ENCODE measurements around a stretch of chr1.

- PRO-cap, 3 experiments = no peak in any of the 3 experiments
- RAMPAGE, long total RNA = no peak
- RRBS, 2 experiments = no CpG with 5 or more reads among the region's 6 CpGs
Observed at GRCh38 chr1:180217385-180217793, 12.7 kb upstream of the LHX4 start.

DNA sequence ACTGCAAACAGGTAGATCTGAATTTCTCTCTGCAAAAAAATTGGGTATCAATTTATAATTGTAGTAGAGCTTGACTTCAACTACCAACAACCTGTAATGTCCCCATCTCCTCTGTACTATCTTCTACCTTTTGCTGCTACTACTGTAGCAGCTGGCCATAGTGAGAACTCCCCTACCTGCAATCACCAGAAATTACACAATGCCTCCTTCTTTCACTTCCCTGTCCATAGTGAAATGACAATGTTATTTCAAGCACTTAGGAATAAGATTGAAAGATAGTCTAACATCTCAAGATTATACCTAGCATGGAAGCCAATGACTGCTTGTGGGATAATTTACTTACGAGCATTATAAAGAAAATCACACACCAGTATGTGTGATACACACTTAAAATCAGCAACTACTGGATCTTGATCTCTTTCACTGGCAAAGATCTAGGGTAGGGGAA, 100.3 kb downstream of the ACBD6 start:
- PRO-cap, 3 experiments = no peak in any of the 3 experiments
- RAMPAGE, long total RNA = no peak
- RRBS, 2 experiments = no CpG with 5 or more reads among the region's 1 CpG

- PRO-cap, 3 experiments = peak in 1 of 3 experiments; most common plus-strand start chr1:180911785 (in 1)
- RAMPAGE, long total RNA = no peak
- RRBS, 2 experiments = no CpG with 5 or more reads among the region's 9 CpGs
Observed at GRCh38 chr1:180911529-180911870, 1.2 kb upstream of the KIAA1614 start.

- PRO-cap, 3 experiments = no peak in any of the 3 experiments
- RAMPAGE, long total RNA = no peak
- RRBS, 2 experiments = 2% methylated on average over 16 to 21 of the region's 61 CpGs
Observed at GRCh38 chr1:180912123-180912681, 495 bp upstream of the KIAA1614 start.

GRCh38 chr1:180917202-180917764, 4.6 kb downstream of the KIAA1614 start:
- PRO-cap, 3 experiments = no peak in any of the 3 experiments
- RAMPAGE, long total RNA = no peak
- RRBS, 2 experiments = no CpG with 5 or more reads among the region's 9 CpGs

DNA sequence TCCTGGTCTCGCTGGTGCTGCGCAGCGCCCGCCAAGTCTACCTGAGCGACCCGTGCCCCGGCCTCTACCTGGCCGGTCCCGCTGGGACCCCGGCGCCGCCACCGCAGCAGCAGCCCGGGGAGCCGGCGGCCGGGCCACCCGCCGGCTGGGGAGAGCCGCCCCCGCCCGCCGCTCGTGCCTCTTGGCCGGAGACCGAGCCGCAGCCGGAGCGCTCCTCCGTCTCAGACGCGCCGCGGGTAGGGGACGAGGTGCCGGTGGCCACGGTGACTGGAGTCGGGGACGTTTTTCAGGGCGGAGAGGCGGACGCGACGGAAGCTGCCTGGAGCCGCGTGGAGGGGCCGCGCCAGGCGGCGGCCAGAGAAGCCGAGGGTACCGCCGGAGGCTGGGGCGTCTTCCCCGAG, 503 bp downstream of the IER5 start:
- PRO-cap, 3 experiments = peak in 1 of 3 experiments; most common plus-strand start position 224 of the sequence (in 1)
- RAMPAGE, long total RNA = no peak
- RRBS, 2 experiments = 2 to 3% methylated on average over 26 of the region's 55 CpGs

DNA sequence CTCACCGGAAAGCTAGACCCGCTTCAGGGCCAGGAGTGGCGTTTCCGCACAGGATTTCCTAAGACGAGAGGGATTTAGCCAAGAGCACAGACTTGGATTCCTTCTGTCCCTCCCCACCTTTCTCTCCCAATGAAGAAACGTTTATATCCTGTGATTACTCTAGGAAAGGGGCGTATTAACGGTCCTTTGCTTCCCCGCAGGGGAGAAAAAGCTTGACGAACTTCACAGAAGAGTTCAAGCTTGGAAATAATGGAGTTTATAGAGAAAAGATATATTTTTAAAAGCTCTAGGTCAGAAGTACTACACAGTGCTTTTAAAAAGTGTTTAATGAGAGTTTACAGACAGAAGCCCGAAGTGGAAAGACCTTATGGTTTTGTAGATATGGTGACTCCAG, 1.8 kb downstream of the IER5 start:
- PRO-cap, 3 experiments = peak in 3 of 3 experiments; most common plus-strand start position 61 of the sequence (in 3)
- RAMPAGE, long total RNA = no peak
- RRBS, 2 experiments = no CpG with 5 or more reads among the region's 11 CpGs

DNA sequence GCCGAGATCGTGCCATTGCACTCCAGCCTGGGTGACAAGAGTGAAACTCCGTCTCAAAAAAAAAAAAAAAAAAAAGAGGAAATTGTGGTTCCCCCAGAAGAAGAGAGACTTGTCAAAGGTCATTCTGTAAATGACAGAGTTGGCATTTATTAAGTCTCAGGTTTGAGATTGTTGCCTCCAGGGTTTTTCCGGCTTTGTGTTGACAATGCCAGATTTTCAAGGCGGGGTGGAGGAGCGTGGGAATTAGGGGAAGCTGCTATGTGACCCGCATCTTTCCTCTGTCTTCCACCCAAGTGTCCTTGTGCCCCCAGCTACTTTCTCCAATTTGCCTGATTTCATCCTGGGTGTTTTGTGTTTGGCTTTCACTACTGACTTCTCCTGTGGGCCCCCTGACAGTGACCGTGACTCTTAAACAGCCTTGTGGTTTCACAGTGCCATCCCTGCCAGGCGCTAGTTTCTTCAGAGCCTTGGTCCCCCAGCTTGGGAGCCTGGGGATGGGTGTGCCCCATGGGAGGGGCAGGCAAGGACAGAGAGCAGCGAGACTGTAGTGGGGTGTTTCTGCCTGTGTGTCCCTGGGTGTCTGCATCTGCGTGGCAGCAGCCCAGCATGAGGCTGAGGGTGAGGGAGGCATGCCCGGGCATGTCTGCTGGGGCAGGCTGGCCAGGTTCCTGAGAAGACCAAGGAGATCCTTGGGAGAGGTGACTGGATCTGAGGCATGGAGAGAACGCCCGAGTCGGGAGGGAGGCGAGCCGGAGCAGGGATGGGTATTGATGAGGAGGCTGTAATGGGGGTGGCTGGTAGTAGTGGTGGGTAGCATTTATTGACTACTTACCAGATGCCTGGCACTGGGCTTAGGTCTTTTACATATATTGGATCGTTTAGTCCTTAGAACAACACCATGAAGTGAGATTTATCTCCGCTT, 46.3 kb downstream of the IER5 start:
- PRO-cap, 3 experiments = peak in 1 of 3 experiments; most common plus-strand start position 671 of the sequence (in 1); most common minus-strand start position 582 of the sequence (in 1)
- RAMPAGE, long total RNA = no peak
- RRBS, 2 experiments = 42 to 84% methylated on average over 1 to 6 of the region's 19 CpGs

DNA sequence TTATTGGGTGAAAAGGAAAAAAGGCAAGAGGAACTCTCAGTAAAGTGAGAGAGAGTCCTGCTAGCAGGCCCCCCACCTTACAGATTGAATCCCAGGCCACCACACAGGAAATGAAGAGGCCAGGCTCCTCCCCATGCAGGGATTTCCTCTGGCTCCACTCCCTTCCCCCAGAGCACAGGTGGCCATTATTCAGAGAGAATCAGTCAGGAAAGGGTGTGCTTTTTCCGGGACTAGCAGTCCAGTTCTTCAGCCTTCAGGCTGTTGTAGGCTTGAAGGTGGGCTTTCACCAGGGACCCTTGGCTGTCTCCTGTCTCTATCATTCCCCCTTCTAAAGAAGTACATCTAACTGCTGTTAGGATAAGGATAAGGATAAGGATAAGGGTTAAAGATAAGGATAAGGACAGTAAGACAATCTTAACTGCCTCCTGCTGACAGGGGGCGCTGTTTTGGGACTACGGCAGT, 26.3 kb downstream of the ZNF648 start:
- PRO-cap, 3 experiments = no peak in any of the 3 experiments
- RAMPAGE, long total RNA = no peak
- RRBS, 2 experiments = no CpG with 5 or more reads among the region's 3 CpGs

- PRO-cap, 3 experiments = no peak in any of the 3 experiments
- RAMPAGE, long total RNA = no peak
- RRBS, 2 experiments = no CpG with 5 or more reads among the region's 15 CpGs
Observed at GRCh38 chr1:182088026-182088755, 26.7 kb upstream of the ZNF648 start.

- PRO-cap, 3 experiments = no peak in any of the 3 experiments
- RAMPAGE, long total RNA = no peak
- RRBS, 2 experiments = no CpG with 5 or more reads among the region's 5 CpGs
Observed at GRCh38 chr1:182174052-182174549, 112.6 kb upstream of the ZNF648 start.

DNA sequence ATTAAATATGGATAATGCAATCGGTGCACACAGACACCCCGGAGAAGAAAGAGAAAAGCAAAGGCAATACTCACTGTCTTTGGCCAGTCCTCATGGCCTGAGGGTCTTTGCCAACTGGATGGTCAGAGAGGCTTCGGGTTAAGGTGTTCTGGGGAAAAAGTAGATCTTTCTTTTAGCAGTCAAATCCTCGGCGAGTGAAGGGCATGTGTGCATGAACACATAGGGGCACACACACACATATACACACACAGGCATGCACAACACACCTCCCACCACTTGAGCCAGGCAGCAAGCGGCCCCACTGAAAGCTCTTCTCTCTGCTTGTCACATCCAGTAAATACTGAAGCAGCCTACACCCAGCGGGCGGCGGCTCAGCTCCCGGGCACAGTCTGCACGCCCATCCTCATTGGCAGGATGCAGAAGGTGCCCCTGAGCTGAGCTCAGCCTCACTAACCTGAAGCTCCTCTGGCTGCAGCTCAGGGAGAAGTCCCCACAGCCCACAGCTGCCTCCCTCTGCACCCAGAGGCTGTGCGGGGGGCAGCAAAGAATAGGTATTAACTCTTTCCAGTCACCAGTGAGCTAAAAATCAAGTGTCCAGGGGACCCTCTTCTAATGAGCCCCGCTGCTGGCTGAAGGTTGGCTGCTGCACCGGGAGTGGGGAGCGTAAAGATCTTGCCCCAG, 12.7 kb downstream of the RGS8 start:
- PRO-cap, 3 experiments = no peak in any of the 3 experiments
- RAMPAGE, long total RNA = no peak
- RRBS, 2 experiments = no CpG with 5 or more reads among the region's 15 CpGs

DNA sequence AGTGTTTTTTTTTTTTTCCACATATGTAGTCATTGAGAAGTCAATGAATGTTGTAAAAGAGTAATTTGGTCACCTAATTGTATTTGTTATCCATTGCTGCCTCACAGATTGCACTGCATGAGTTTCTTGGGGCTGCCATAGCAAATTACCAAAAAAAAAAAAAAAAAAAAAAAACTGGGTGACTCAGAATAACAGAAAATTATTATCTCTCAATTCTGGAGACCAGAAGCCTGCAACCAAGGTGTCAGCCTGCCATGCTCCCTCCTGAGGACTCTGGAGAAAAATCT, 37.8 kb upstream of the RGS8 start:
- PRO-cap, 3 experiments = no peak in any of the 3 experiments
- RAMPAGE, long total RNA = no peak

GRCh38 chr1:182858427-182859694, 19.7 kb downstream of the DHX9 start:
- PRO-cap, 3 experiments = no peak in any of the 3 experiments
- RAMPAGE, long total RNA = no peak
- RRBS, 2 experiments = no CpG with 5 or more reads among the region's 9 CpGs

DNA sequence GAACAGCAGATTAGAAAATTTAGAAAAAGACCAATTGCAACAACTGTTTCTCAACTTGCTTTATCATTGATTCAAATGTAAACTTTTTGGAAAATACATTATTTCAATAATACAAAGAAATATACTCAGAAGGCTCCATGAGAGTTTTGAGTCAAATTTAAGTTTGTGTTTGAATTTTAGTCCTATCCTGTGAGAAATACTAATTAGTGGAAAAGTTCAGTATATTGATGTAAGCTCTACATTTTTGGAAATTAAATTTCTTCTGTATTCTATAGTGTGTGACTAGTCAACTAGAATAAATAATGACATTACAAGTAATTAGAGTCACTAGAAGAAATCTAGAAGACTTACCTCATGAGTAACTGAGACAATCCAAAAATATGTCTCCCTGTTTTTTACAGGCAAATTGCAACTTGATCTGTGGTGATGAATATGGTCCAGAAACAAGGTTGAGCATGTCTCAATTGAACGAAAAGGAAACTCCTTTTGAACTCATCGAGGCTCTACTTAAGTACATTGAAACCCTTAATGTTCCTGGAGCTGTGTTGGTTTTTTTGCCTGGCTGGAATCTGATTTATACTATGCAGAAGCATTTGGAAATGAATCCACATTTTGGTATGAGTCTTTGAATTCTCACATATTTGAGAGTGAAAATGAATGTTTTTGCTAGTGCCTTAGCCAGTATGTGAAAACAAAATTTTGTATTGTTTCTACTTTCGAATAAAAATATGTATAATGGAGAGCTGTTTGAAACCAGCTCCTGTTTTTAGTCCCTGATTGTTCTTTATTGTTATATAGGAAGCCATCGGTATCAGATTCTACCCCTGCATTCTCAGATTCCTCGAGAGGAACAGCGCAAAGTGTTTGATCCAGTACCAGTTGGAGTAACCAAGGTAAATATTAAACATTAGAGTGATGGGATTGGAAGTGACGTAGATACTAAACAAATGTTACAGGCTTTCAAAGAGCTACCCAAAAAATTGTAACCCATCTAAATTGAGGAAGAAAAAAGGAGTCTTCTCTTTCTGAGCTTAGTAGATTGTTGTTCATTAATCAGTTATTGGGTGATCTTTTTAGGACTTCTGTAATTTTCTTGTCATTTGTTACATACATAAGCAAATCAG, 36.9 kb downstream of the DHX9 start:
- PRO-cap, 3 experiments = no peak in any of the 3 experiments
- RAMPAGE, long total RNA = no peak
- RRBS, 2 experiments = no CpG with 5 or more reads among the region's 7 CpGs

DNA sequence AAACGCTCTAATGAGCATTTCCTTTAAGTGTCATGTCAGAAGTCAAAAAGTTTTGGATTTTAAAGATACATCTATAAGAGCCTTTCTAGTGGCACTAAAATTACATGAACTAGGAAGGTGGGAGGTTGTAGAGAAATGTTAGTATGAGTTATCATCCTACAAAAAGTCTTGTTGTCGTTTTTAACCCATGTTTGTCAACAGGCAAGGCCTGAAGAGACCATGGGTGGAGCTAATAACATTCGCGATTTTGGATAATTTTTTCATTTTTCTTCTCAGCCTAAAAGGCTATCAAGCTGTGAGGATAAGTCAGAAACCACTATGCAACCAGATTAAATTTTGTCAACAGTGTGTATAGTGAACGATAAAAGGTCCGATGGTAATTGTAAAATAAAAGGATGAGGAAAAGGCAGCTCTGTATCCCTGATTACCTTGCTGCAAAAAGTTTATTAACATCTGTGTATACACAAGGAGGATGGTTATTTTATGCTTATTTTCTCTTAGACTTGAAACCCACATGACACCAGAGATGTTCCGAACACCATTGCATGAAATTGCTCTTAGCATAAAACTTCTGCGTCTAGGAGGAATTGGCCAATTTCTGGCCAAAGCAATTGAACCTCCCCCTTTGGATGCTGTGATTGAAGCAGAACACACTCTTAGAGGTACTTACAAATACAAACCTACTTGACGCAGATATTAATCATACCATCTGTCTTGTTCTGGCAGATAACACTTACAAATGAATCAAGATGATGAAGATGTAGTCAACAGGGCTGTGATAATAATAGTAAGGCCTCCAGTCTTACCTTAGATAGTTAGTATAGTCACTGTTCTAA, 39.8 kb downstream of the DHX9 start:
- PRO-cap, 3 experiments = no peak in any of the 3 experiments
- RAMPAGE, long total RNA = no peak
- RRBS, 2 experiments = no CpG with 5 or more reads among the region's 9 CpGs

- PRO-cap, 3 experiments = peak in 1 of 3 experiments; most common plus-strand start chr1:182962763 (in 1)
- RAMPAGE, long total RNA = no peak
- RRBS, 2 experiments = no CpG with 5 or more reads among the region's 5 CpGs
Observed at GRCh38 chr1:182962564-182962970, 9.6 kb upstream of the SHCBP1L start.

DNA sequence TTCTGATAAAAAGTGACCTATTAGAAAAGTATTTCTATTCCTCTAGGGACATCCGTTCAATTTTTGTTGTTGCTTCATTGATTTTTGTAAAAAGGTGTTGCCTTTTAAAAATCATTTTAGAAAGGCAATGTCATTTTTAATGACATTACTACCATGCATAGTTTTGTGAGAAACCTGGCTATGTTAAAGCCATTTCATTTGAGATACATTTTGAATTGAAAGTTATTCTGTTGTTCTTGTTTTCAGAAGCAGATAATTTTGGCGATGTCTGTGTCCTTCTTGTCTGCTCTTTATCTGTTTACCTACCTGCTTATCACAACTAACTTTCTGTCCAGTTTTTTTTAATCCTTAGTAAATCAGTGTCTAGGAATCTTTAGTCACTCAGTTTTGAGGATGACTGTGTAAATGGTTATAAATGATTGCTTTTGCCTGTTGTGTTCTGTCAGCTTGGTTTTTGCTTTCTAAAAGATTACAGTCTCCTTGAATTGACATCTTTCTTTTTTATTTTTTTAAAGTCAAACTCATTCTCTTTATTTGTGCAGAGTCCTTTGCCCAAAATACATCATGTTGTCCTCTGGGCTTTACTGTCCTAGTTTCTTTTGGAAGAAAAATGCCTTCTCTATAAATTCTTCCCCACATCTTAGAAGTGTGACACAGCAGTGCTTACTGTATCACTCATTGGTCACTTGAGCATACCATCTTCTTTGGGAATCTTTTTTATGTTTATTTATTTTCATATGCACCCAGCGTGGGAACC, 20.6 kb downstream of the LAMC1 start:
- PRO-cap, 3 experiments = no peak in any of the 3 experiments
- RAMPAGE, long total RNA = no peak
- RRBS, 2 experiments = no CpG with 5 or more reads among the region's 3 CpGs

- PRO-cap, 3 experiments = no peak in any of the 3 experiments
- RAMPAGE, long total RNA = no peak
- RRBS, 2 experiments = no CpG with 5 or more reads among the region's 4 CpGs
Observed at GRCh38 chr1:183048557-183049079, 25.4 kb downstream of the LAMC1 start.

DNA sequence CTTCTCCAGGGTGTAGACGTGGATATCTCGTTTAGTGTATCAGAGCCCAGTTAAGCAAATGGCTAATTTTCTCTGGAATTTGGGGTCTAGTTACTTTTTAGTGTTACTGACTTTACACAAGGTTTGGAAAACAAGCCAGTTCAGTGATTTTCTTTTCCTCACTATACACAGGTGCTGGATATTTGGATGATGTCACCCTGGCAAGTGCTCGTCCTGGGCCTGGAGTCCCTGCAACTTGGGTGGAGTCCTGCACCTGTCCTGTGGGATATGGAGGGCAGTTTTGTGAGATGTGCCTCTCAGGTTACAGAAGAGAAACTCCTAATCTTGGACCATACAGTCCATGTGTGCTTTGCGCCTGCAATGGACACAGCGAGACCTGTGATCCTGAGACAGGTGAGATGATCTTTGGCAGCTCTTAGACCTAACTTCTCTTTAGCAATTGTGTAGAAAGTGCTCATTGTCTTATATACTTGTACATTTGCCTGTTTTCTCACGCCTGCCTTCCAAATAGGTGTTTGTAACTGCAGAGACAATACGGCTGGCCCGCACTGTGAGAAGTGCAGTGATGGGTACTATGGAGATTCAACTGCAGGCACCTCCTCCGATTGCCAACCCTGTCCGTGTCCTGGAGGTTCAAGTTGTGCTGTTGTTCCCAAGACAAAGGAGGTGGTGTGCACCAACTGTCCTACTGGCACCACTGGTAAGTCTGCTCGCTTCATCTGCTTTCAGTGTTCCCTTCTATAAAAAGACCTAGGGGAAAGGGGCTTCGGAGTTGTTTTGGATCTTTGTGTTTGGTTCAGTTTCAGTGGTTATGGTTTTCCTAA, 64.3 kb upstream of the LAMC2 start:
- PRO-cap, 3 experiments = no peak in any of the 3 experiments
- RAMPAGE, long total RNA = no peak
- RRBS, 2 experiments = no CpG with 5 or more reads among the region's 12 CpGs